SK-N-DZ (cell line): ENCODE measurements around a stretch of chr3.

RAMPAGE:
- cytosol, long total RNA: no peak
- nucleus, long total RNA: no peak
Measured at GRCh38 chr3:13712325-13712634, 163.4 kb downstream of the FBLN2 start.

GRCh38 chr3:13891792-13892018 is 11.8 kb upstream of the WNT7A start:
RAMPAGE:
- cytosol, long total RNA: no peak
- nucleus, long total RNA: no peak

DNA sequence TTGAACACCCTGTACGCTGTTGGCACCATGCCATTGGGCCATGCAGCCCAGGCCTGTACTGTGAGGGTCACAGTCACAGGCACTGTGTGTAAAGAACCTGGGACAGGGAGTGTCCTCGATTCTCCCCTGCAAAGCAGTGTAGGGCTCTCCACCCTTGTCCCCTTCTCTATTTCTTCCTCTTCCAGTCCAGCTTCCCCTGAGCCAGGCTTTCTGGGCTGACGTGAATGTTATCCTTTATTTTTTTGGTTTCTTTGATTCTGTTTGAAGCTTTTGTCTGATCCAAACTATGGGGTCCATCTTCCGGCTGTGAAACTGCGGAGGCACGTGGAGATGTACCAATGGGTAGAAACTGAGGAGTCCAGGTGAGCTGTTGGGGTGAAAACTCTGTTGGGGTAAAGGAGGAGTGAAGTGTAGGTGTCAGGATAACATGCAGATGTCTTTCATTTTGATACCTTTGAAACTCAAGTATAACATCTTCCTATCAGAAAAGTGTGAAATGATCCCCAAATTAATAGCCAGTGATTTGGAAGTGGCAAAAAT is 6.5 kb downstream of the TMEM43 start:
RAMPAGE:
- cytosol, long total RNA: no peak
- nucleus, long total RNA: no peak

GRCh38 chr3:14142292-14143394 is 17.8 kb downstream of the TMEM43 start:
RAMPAGE:
- cytosol, long total RNA: no peak
- nucleus, long total RNA: no peak

GRCh38 chr3:14242919-14243761 is 64.5 kb downstream of the LSM3 start:
RAMPAGE:
- cytosol, long total RNA: no peak
- nucleus, long total RNA: no peak

DNA sequence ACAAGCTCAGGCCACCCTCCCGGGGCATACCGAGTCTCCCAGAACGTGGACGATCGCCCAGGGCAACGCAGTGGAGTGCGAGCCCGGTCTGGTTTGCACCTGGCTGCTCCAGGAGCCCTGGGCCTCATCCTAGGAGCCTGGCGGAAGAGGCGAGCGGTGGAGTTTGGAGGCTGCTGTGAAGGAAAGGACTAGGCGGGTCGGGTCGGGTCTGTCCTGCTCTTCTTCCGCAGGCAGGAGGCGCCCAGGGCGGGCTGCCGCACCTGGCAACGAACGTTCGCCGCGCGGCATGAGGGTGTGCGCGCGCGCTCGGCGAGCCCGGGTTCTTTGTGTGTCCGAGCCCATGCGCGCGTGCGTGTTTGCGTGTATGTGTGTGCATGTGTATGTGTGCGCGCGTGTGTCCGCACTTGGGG is 291 bp upstream of the SLC6A6 start:
RAMPAGE:
- cytosol, long total RNA: start-site peak on the minus strand centred at position 272 of the sequence, 73 bp wide, 12 and 35 reads in 2 replicates
- nucleus, long total RNA: start-site peak on the minus strand centred at position 271 of the sequence, 204 bp wide, 71 and 11 reads in 2 replicates

RAMPAGE:
- cytosol, long total RNA: no peak
- nucleus, long total RNA: no peak
Measured at GRCh38 chr3:14421040-14421903, 18.9 kb downstream of the SLC6A6 start.

GRCh38 chr3:14433024-14433629 is 30.7 kb downstream of the SLC6A6 start:
RAMPAGE:
- cytosol, long total RNA: no peak
- nucleus, long total RNA: no peak

GRCh38 chr3:14439407-14440060 is 37.1 kb downstream of the SLC6A6 start:
RAMPAGE:
- cytosol, long total RNA: no peak
- nucleus, long total RNA: no peak

DNA sequence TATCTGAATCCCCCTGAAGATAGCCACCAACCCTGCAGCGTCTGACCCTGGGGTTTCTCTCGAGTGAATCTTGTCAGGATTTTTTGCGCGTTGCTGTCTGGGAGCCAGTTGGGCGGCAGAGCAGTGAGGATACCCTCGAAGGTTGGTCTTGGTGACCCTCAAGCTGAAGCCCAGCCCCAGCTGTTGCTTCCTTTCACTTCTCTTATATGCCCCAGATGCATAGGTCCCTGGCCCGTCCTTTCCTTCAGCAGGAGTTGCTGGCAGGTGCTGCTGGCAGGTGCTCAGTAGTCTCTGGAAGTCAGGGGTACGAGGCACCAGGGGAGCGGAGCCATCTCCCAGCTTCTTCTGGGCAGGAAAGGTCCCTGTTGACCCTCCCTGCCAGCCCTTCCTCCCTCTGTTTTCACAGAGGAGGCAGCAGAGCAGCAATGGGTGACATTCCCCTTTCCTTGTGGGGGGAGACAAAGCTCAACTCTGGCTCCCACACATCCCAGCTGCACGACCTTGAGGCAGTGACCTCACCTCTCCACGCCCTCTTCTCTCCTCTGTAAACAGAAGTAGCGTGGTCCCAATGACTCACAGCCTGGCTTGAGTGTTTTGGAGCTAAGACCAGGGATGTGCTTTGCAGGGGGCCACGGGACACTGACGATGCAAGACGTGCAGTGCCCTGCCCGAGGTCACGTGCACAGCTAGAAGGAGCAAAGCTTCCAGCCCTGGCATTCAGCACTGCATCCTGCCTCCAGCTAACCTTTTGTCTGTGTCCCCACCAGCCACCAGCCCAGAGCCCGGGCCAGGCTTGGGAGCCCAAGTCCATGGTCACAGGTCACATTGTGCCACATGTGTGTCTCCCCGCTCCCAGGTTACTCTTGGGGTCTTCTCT is 49.6 kb downstream of the SLC6A6 start:
RAMPAGE:
- cytosol, long total RNA: no peak
- nucleus, long total RNA: no peak

GRCh38 chr3:14453430-14453954 is 51.1 kb downstream of the SLC6A6 start:
RAMPAGE:
- cytosol, long total RNA: no peak
- nucleus, long total RNA: no peak

RAMPAGE:
- cytosol, long total RNA: no peak
- nucleus, long total RNA: no peak
Measured at GRCh38 chr3:14616925-14617326, 34.6 kb upstream of the CCDC174 start.

GRCh38 chr3:15020707-15020949 is 44.5 kb downstream of the MRPS25 start:
RAMPAGE:
- cytosol, long total RNA: no peak
- nucleus, long total RNA: no peak

GRCh38 chr3:15064015-15064277 is 1.2 kb downstream of the MRPS25 start:
RAMPAGE:
- cytosol, long total RNA: no peak
- nucleus, long total RNA: no peak

RAMPAGE:
- cytosol, long total RNA: no peak
- nucleus, long total RNA: no peak
Measured at GRCh38 chr3:15107299-15107957, 8.5 kb upstream of the RBSN start.

RAMPAGE:
- cytosol, long total RNA: no peak
- nucleus, long total RNA: no peak
Measured at GRCh38 chr3:15256605-15257590, 50.9 kb downstream of the CAPN7 start.

DNA sequence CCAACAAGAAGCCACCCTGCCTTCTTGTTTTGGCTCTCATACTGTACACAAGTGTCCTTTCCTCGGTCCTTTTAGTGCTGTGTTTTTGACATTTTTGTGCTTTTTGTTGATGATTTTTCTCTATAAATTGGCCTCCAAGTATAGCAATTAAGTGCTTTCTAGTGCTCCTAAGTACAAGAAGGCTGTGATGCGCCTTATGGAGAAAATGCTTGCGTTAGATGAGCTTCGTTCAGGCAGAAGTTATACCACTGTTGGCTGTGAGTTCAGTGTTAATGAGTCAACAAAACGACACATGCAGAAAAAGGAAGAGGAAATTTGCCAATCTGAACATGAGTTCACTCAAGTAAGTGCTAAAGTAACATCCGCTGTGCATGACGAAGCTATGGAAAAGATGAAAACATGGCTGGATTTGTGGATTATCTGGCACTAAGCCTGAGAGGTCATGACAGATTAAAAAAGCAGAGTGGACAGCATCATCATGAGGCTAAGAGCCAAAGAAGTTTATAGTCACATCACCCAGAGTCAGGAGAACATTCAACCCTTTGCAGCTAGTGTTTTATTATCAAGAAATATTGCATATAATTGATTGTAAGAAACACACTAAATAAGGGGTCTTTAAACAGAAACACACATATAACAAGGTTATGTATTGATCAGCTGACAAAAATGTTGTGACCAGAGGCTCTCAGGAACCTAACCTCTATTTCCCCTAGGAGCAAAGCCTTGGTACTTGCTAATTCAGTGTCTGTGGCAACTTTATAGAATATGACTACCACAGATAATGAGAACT is 36.8 kb downstream of the SH3BP5 start:
RAMPAGE:
- cytosol, long total RNA: no peak
- nucleus, long total RNA: no peak

GRCh38 chr3:15300115-15301245 is 31.9 kb downstream of the SH3BP5 start:
RAMPAGE:
- cytosol, long total RNA: no peak
- nucleus, long total RNA: no peak

GRCh38 chr3:15637242-15638069 is 35.9 kb downstream of the BTD start:
RAMPAGE:
- cytosol, long total RNA: no peak
- nucleus, long total RNA: no peak

DNA sequence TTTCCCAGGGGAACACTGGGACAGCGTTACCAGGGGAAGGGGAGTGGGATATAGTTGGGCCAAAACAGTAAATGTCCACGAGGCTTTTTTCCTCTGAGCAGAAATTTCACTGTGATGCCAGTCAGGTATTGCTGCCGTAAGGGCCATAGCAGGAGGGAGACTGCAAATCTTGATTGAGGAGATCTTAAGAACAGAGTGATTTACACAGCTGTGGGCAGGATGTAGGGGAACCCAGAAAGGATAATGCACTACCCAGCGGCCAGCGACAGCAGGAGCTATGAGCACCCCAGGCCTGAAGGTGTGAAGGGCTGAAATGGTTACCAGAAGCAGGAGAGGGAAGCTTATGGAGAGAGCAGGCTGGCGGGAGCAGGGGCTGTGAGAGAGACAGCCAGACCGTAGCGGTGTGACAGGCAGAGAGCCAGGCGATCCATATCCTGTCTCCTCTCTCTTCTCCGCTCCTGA is 49.7 kb downstream of the BTD start:
RAMPAGE:
- cytosol, long total RNA: no peak
- nucleus, long total RNA: no peak